Mesothelial cell of epicardium (in vitro differentiated cells): ENCODE results near the genes PRPF38A, COA7 and YIPF1.

DNA sequence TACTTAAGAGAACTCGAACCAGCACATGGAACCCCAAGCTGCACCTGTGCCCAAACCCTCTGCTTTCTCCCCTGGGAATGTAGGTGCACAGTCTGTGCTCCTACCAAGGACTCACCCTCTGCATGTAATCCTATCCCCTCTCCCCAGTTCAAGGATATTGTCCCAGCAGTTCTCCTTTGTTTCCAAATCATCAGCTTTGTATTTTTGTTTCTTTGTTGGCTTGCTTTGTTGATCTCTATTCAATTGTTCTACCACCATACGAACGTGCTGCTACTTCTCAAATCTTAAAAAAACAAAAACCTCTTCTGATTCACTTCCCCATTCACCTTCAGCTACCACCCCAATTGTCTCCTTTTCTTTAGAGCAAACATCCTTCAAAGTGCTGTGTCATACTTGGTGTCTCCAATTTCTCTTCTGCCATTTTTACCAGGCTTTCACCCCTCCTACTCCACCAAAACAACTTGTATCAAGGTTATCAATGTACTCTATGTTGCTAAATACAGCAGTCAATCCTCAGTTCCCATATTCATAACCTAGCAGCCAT is 26.7 kb downstream of the RAB3B start:
- PRO-cap: no peak

DNA sequence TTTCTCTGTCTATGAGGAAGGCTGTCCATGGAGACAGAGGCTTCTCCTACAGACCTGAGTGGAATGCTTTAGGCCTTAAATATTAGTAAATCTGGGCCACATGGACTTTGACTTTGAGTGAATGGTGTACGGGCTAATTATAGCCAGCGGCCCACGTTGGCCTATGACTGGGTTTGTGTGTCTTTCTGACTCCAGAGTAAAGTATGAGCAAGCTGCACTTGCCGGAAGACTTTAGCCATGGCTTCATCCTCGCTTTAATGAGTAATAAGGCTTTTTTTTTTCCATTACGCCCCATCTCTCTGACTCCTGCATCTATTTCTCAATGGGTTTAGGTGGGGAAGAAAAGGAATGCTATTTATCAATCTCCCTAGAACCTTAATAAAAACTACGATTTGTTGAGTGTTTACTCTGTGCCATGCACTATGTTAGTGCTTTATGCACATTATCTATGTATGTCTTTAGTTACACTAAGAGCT is 21.1 kb downstream of the RAB3B start:
- PRO-cap: no peak

DNA sequence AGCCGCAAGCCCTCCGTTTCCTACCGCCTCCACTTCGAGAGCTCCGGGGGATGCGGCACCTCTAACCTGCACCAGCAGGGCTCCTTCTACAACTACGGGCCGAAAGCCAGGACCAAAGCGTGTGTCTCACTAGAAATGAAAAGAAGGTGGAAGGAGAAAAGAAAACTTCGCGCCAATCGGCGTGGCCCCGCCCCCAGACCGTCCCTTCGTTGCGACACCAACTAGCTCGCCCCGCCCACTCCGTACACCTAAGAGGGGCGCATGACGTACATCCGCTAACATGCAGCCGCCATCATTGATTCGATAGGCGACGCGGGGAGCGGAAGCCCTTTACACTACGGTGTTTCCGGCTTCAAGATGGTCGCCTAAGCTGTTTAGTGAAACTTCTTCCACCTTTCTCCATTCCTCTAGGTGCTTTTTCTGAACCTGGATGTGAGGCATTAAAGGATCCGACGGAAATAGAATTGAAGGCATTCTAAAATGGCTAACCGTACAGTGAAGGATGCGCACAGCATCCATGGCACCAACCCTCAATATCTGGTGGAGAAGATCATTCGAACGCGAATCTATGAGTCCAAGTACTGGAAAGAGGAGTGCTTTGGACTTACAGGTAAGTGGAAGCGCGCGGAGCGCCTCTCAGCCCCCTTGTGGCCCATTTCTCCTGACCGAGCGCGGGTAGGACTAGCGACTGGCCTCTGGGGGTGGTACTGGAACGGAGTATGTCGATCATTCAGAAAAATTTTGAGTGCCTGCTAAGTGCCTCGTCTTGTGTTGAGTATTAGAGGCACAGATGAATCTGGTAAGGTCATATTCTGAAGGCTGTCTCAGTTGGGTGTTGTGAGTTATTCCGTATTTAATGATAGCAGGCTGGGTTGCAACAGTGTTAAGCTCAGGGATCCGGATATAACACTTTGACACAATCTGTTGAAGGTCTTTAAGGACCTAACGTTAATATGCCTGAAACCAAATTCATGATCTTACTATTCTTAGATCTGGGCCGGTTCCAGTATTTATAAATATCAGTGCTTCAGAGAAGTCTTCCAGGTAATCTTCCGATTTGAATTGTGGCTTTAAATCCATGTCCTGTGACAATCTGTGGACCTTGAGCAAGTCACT is at the start of gene PRPF38A:
TSS of gene PRPF38A (plus strand) at position 333 of the 1,116 bp plus-strand sequence.
- PRO-cap: bidirectional peak, plus-strand start at position 295 of the sequence, minus-strand start at position 137 of the sequence

DNA sequence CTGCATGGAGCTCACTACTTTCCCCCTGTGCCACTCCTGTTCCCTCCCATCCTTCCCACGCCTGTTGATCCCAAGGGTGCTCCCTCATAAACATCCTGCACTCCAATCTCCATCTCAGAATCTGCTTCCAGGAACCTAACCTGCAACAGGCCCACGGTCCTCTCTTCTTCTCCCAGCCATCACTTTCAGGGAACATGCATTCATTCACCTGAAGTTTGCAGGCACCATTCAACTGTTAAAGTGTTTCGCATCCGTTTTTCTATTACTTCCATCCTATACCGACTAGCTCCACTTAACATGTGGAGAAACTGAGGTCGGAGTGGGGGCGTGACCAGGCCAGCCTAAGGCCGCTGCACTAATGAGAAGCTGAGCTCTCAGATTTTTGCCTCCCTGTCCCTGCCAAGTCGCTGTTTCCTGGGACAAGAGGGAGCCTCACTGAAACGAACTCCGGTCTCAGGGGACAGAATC is 418 bp upstream of the GPX7 start:
- PRO-cap: no peak

- PRO-cap: no peak
These were observed 2.4 kb downstream of the SHISAL2A start for GRCh38 chr1:52635312-52635881.

DNA sequence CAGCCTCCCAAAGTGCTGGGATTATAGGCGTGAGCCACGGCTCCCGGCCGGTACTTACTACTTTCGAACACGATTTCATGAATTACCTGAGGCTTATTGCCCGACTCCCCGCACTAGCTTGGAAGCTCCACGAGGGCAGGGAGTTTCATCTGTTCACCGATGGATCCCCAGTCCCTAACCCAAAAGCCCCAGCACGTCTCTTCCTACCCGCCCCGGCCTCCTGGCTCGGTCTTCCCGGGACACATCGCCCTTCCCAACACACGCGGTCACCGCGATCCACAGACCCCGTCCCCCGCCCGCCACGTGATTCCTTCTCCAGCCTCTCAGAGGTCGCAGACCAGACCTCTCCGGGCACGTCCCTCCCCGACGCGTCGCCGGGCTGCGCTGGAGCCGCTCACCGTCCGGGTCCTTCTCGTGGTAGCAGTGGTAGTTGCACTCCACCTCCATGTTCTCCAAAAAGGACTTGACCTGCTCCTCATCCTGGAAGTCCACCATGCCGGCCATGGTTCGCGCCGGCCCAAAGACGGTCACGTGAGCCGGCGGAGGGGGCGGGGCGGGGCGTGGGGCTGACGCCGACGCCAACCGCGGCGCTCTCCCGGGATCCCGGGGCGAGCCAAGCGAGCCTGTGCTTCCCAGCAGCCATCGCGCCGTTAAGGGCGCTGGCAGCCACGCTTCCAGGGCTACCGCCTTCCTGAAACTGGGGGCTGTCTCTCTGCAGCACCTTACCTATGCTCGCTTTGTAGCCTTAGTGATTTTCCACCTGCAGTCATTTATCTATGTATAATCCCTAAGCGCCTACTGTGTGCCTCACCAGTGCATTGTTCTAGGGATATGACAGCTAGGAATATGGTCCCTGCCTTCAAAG is at the start of gene COA7:
TSS of gene COA7 (minus strand) at position 525 of the 865 bp plus-strand sequence.
- PRO-cap: bidirectional peak, plus-strand start at position 601 of the sequence, minus-strand start at position 519 of the sequence

GRCh38 chr1:52740142-52740400 is 13.8 kb downstream of the ZYG11B start:
- PRO-cap: no peak

GRCh38 chr1:52823160-52823923 is 19.2 kb upstream of the ZYG11A start:
- PRO-cap: no peak

DNA sequence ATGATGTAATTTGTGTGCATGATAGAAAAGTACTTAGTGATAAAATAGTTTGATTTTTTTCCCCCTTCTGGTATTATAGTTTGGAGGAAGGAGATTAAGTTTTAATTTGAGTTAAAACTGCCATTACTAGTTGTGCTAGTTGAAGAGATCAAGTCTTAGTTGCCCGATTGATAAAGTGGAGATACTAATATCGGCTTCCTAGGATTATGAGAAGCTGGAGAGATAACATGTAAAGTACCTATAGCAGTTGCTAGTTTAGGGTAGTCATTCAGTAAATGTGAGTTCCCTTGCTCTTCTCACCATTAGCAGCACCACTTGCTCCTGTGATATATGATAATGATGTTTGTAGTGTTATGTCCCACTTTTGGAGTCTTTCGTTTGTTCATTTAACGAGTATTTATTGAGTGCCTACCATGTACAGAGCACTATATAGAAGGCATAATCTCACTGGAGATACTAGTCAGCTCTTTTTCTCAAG is 9.6 kb upstream of the PODN start:
- PRO-cap: no peak

DNA sequence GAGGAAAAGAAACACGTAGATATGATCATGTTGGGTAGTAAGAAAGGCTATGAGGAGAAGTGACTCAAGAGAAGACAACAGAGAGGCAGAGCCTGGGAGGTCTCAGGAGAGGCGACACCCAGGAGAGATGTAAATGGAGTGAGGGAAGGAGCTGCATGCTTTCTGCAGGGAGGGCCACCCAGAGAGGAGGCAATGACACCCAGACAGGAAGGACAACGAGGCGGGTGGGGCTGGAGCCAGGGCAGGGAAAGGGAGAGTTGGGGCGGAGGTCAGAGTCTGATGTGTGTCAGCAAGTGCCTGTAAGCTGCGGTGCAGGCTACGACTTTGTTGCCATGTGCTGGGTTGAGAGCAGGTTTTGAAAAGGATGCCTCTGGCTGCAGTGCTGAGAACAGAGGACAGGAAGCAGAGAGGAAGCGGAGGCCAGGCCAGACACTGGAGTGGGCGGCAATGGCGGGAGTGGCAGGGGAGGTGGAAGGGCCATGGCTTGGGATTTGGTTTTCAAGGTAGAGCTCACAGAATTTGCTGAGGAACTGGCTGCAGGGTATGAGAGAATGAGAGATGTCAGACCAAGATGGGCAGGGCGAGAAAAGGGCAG is 31.3 kb downstream of the SLC1A7 start:
- PRO-cap: no peak

DNA sequence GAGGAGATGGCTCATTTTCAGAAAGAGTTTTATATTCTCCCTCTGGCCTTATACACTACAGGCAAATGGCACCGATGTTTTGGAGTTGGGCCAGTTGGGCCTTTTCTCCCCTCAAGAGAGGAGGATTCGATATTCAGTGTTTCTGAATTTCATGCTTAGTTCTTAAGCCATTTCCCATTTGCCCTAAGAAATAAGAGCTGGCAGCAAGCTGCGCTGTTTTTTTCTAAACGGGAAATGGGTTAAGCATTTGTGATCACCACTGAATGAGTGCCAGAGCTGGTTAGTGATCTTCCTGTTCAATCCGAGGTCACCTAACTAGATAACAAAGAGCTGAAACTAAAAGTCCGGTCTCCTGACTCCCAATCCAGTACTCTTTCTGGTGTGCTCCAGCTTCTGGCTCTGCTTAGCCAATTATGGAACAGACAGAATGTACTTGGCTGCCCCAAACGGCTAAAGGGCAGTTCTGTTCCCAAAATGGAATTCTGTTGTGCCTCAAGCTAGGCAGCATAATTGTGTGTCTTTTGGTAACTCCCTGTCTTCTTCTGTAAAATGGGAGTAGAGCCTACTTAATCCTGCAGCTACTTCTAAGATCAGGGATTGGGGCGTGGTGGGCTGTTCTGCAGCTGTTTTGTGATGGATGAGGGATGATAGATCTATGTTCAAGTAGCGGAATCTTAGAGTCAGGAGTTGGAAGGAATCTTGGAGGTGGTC is 1.1 kb upstream of the CPT2 start:
- PRO-cap: no peak

DNA sequence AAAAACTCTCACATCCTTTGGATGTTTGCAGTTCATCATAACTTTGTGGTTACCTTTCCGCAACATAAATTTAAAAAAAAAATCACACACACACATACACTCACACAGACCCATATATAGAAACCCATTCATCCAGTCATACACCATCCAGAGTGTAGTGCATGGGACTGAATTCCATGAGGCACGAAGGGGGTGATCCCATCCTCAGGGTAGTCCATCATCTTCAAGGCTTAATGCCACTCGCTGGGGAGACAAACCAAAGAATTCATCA is 8.4 kb upstream of the MAGOH start:
- PRO-cap: no peak

GRCh38 chr1:53434247-53435207 is 24.7 kb upstream of the DMRTB1 start:
- PRO-cap: no peak

GRCh38 chr1:53682020-53682287 is 57.0 kb downstream of the GLIS1 start:
- PRO-cap: no peak

GRCh38 chr1:53697765-53698333 is 41.1 kb downstream of the GLIS1 start:
- PRO-cap: no peak

DNA sequence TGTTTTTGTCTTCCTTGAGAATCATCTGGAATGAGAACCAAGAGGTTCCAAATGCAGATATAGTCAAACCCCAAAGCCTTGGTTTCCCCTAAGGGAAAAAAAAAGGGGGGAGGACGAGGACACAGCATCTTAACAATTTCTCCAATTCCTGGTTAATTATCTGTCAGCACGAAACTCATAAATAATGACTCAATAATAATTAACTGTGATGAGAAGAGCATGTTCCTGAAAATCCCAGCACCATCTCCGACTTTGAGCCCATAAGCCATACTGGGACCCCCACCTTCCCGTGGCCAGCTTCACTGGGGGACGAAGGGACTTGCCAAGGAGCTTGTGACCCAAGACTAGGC is 2.1 kb downstream of the GLIS1 start:
- PRO-cap: no peak

DNA sequence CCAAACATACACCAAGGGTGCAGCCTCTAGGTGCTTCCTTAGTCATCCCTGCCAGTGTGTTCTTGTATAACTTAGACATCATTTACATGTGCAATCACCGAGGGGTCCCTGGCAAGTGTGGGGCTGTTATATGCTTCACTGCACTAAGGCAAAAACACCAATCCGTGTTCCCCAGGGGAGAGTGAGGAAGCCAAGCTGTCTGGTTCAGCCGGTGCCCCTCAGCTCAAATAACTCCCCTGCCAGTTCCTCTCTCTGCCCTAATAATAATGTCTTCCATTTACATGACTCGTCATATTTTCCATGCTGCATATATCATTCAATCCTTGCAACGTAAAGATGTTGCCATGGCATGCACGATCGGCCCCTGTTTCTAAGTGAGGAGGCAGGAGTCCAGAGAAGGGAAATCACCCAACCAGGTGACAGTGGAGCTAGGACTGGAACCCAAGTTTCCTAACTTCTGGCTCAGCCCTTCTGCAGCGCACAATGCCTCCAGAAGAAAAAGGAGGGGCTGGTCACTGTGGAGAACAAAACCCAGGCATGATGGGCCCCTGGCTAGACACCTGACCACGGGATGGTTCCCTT is 24.5 kb upstream of the NDC1 start:
- PRO-cap: no peak

DNA sequence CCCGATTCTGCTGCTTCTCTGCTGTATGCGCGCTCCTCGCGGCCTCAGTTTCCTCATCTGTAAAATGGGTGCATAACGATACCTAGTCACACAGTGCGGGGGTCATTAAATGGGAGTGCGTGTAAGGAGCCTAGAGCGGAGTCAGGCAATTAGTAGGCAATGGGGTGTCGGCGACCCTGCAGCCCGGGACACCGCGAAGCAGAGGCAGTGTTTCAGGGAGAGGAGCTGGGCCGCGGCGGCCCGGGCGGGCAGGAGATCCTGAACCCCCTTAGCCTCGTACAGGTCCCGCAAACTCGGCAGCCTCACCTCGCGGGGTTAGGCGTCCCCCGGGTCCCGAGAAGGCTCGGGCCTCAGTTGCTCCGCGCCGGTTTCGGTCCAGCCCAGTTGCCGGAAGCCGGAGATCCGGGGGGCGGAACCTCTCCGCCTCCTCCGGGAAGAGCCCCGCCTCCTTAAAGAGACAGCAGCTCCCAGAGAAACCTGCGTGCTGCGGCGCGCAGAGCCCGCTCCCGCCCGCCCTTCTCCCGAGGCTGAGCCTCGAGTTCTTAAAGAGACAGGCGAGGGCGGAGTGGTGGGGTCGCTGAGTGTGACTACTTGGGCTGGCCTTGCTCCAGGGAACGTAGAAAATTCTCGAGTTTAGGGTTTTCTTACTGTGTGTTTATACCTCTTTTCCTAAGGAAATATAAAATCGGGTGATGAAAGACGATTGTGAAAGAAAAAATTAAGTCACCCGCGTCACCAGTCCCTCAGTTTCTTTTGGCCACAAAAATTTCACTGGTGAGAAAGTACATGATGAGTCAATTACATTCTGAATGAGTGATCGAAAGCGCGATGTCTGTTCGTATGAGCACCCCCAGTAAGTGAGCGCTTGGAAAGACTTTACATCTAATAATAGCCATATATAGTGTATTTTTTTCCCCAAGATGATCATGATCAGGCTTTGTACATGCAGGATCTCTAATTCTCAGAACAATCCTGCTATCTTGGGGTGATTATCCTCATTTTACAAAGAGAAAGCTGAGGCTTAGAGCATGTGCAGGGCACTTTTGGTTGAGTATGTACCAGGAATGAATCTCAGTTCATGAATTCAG is at the start of gene YIPF1:
TSS of gene YIPF1 (minus strand) at position 391 of the 1,088 bp plus-strand sequence.
- PRO-cap: bidirectional peak, plus-strand start at position 537 of the sequence, minus-strand start at position 393 of the sequence

GRCh38 chr1:53982057-53983303 is 35.5 kb downstream of the LDLRAD1 start:
- PRO-cap: unidirectional peak, plus-strand start at chr1:53982718

DNA sequence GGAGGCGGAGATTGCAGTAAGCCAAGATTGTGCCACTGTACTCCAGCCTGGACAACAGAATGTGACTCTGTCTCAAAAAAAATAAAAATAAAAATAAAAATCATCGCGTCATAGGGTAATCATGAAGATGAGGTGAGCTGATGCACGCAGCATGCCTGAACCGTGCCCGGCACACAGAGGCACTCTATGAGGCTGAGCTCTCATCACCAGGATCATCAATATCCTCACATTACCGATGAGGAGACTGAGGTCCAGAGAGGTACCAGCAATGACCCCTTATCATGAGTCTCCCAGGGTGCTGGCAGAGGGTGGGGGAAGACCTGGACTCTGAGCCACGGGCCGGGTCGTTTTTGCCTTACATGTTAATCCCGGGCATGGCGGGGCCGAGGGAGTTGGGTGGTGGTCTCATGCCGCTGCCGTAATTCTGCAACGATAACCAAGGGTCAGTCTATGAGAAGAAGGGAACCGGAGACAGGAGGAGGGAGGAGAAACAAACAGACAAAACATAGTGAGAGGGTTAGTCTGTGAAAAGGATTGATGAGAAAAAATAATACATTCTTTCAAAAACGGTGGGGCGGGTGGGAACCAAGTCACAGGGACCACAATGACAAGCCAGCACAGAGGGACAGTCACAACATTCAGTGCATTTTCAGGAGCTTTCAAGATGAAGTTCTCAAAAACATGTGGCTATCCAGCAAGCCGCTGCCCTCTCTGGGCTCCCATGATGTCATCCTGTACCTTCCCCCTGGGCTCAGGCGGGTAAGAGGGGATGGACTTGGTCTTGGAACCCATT is 43.1 kb downstream of the MRPL37 start:
- PRO-cap: no peak